ENCODE data around the genes CD48 and CD244.

GRCh38 chr1:160191689-160192159, 1.3 kb downstream of the CASQ1 start:
- PRO-cap, 2 experiments, result no peak in any of the 2 experiments
- RAMPAGE, long total RNA, 5 experiments, result no peak in any of the 5 experiments

DNA sequence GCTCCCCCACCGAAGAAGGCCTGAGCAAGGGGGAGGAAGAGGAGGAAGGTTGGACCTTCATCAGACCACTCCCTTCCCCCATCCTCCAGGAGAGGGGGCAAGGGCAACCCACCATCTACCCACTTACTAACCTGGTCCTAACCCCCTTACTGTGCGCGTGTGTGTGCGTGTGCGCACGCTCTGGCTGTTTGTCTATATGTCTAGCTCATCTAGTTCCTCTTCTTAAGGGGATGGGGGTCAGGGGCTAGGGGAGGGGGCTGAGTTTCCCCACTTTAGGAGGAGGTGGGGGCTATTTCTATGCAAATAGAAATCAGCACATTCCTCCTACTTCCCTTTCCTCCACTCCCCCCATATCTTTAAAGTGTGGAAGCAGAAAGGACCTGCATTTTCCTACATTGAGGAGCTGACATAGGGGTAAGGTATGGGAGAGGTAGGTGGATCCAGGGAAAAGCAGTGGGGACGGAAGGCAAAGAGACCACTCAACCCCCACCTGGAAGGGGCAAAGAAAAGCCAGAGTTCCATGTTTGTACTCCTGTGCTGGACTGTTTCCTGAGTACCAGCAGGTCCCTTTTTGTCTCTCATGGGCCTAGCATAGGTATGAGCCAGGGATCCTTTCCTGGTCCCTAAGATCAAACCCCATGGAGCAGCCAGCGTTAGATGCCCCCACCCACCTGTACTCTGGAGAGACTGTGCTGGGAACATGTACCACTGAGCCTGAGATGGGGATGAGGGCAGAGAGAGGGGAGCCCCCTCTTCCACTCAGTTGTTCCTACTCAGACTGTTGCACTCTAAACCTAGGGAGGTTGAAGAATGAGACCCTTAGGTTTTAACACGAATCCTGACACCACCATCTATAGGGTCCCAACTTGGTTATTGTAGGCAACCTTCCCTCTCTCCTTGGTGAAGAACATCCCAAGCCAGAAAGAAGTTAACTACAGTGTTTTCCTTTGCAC, 8.6 kb downstream of the PEA15 start:
- PRO-cap, 2 experiments, result no peak in any of the 2 experiments
- RAMPAGE, long total RNA, 5 experiments, result no peak in any of the 5 experiments

DNA sequence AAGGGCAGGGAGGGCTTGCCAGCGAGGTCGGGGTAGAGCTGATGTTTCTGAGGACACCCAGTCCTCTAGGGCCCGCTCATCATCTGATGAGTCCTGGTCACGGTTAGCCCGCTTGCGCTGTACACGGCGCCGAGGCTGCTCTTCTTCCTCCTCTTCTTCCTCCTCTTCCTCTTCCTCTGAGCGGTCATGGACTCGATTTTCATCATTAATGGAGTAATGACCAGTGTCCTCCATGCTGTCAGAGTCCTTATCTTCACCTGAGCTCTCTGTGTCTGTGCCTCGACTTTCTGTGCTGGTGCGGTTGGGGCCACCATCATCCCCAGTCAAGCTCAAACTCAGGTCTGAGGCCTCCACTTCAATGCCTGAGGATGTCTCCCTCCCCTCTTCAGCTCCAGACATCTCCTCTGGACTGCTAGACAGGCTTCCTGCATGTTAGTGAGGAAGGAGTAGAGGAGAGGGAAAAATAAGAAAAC, 22.4 kb downstream of the DCAF8 start:
- PRO-cap, 2 experiments, result no peak in any of the 2 experiments
- RAMPAGE, long total RNA, 5 experiments, result no peak in any of the 5 experiments

DNA sequence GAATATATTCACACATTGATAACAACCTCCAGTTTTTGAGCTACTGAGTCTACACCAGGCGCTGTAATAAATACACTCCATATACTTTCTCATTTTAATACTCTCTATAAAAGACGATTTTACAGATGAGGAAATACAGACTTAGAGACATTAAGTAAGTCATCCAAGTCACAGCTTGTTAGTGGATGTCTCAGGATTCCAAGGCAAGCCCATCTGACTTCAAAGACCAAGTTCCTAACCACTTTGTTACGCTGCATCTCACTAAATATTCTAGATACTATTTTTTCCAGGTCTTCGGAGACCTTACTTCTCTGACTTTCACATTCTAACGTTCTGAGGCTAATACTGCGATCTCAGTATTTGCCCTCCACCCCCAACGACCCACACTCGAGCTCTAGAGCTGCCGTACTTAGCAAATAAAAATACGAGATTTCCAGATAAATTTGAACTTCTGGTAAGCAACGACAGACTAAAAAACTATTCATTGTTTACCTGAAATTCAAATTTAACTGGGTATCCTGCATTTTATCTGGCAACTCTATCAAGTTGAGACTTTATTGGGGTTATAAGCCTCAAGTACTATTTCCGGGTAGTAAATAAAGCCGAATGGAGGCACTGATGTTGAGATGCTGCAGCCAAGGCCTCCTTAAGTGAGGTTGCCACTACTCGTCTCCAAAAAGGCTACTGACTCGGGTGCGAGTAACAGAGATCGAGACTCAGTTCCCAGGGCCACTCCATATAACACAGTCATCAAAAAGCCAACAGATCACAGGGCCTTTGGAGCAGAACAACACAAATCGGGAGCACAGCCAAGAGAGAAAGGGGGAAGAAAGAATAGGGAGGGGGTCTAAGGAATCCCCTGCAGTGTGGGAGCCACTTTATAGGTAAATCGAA, 759 bp downstream of the COPA start:
- PRO-cap, 2 experiments, result no peak in any of the 2 experiments
- RAMPAGE, long total RNA, 5 experiments, result no peak in any of the 5 experiments

GRCh38 chr1:160540113-160540620, 17.1 kb upstream of the SLAMF6 start:
- PRO-cap, 2 experiments, result no peak in any of the 2 experiments
- RAMPAGE, long total RNA, 5 experiments, result no peak in any of the 5 experiments

DNA sequence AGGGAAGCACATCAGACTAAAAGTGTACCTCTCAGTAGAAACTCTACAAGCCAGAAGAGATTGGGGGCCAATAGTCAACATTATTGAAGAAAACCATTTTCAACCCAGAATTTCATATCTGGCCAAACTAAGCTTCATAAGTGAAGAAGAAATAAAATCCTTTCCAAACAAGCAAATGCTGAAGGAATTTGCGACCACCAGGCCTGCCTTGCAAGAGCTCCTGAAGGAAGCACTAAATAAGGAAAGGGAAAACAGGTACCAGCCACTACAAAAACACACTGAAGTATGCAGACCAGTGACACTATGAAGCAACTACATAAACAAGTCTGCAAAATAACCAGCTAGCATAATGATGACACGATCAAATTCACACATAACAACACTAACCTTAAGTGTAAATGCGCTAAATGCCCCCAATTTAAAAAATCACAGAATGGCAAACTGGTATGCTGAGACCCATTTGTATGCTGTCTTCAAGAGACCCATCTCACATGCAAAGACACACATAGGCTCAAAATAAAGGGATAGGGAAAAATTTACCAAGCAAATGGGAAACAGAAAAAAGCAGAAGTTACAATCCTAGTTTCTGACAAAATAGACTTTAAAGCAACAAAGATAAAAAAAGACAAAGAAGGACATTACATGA, 19.9 kb downstream of the CD84 start:
- PRO-cap, 2 experiments, result no peak in any of the 2 experiments
- RAMPAGE, long total RNA, 5 experiments, result no peak in any of the 5 experiments

DNA sequence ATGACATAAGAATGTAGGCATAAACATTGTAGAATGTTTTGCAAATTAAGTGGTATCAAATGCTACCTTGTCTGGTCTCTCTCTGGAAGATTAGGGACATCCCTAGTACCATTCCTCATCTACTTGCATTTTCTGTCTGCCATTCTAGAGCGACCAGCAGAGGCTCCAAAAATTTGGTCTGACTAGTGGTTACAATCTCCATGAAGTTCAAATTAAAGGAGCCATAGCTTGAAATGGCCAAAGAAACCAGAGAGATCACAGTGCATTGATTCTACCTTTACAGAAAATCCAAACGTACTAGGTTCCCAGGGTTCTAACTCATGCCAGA, 1.1 kb downstream of the CD84 start:
- PRO-cap, 2 experiments, result no peak in any of the 2 experiments
- RAMPAGE, long total RNA, 5 experiments, result no peak in any of the 5 experiments

DNA sequence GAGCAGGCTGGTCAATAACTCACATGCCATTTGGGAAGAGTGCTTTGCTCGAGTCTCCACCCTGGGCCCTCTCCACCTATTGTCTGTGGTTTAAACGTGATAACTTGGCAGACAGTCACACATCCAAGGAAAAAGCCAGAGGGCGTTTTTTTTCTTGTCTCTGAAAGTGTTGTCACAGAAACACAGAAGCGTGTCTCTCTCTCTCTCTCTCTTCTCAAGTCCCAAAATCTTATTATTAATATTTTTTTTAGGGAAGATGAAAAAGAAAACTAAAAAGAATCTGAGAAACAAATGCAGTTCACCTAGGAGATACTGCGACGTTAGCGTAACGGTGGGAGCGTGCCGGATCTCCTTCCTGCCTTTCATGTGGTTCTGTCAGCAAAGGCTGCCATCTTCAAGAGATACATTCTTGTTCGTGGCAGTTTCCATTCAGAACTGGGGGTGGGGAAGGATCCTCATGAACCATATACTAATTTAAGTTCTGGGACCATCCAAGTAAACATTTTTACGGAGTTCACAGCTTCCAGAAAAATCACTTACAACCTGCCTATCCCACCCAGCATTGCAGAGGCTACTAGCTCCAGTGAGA, 17.6 kb downstream of the SLAMF1 start:
- PRO-cap, 2 experiments, result no peak in any of the 2 experiments
- RAMPAGE, long total RNA, 5 experiments, result no peak in any of the 5 experiments

GRCh38 chr1:160711347-160712409, at the start of gene CD48:
TSS of gene CD48 (minus strand) at chr1:160711822.
- PRO-cap, 2 experiments, result no peak in any of the 2 experiments
- RAMPAGE, long total RNA, 5 experiments, result start-site peak on the minus strand in 3 of 5 experiments, at chr1:160711783-160711831 at its widest, 16 to 545 reads per replicate

GRCh38 chr1:160767629-160768301, 28.2 kb upstream of the LY9 start:
- PRO-cap, 2 experiments, result no peak in any of the 2 experiments
- RAMPAGE, long total RNA, 5 experiments, result no peak in any of the 5 experiments

DNA sequence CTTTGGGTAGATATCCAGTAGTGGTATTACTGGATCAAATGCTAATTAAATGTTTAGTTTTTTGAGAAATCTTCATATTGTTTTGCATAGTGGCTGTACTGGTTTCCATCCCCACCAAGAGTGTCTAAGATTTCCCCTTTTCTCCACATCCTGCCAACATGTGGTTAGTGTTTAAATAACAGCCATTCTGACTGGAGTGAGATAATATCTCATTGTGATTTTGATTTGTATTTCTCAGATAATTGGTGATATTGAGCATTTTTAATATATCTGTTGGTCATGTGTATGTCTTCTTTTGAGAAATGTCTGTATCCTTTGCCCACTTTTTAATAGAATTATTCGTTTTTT, 5.1 kb downstream of the LY9 start:
- PRO-cap, 2 experiments, result no peak in any of the 2 experiments
- RAMPAGE, long total RNA, 5 experiments, result no peak in any of the 5 experiments

- PRO-cap, 2 experiments, result no peak in any of the 2 experiments
- RAMPAGE, long total RNA, 5 experiments, result no peak in any of the 5 experiments
Measured at GRCh38 chr1:160862592-160863333, at the start of gene CD244. TSS of gene CD244 (minus strand) at chr1:160862887.

GRCh38 chr1:160913243-160913984, 28.4 kb upstream of the ITLN1 start:
- PRO-cap, 2 experiments, result peak in 1 of 2 experiments; most common plus-strand start chr1:160913427 (in 1)
- RAMPAGE, long total RNA, 5 experiments, result no peak in any of the 5 experiments

GRCh38 chr1:160950406-160951216, 4.0 kb downstream of the ITLN2 start:
- PRO-cap, 2 experiments, result no peak in any of the 2 experiments
- RAMPAGE, long total RNA, 5 experiments, result no peak in any of the 5 experiments

- PRO-cap, 2 experiments, result peak in 1 of 2 experiments; most common plus-strand start chr1:161019844 (in 1)
- RAMPAGE, long total RNA, 5 experiments, result no peak in any of the 5 experiments
Measured at GRCh38 chr1:161019518-161019989, 1.4 kb downstream of the F11R start.

- PRO-cap, 2 experiments, result peak in 1 of 2 experiments; most common minus-strand start chr1:161022141 (in 1)
- RAMPAGE, long total RNA, 5 experiments, result no peak in any of the 5 experiments
Measured at GRCh38 chr1:161022032-161022454, 1.1 kb upstream of the F11R start.

DNA sequence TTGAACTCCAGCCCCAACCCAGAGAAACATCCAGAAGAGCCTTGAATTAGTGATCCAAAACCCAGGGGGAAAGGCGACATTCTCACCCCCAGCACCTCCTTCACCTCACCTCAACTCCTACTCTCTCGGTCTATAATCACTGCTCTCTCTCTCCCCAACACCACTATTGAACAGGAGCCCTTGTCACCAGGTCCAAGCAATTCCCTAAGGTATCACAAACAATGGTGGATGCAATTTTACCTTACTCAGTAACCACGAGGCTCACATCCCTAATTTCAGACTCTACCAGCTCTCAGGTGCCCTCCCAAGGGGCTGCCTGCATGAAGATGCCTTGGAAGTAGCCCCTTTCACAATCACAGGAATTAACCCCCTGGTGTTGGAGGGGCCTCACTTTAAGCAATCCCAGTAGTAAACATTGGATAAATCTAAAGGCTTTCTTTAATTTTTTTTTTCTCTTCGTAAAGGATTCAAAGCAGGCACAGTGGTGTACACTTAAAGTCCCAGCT, 1.6 kb upstream of the ARHGAP30 start:
- PRO-cap, 2 experiments, result no peak in any of the 2 experiments
- RAMPAGE, long total RNA, 5 experiments, result no peak in any of the 5 experiments

DNA sequence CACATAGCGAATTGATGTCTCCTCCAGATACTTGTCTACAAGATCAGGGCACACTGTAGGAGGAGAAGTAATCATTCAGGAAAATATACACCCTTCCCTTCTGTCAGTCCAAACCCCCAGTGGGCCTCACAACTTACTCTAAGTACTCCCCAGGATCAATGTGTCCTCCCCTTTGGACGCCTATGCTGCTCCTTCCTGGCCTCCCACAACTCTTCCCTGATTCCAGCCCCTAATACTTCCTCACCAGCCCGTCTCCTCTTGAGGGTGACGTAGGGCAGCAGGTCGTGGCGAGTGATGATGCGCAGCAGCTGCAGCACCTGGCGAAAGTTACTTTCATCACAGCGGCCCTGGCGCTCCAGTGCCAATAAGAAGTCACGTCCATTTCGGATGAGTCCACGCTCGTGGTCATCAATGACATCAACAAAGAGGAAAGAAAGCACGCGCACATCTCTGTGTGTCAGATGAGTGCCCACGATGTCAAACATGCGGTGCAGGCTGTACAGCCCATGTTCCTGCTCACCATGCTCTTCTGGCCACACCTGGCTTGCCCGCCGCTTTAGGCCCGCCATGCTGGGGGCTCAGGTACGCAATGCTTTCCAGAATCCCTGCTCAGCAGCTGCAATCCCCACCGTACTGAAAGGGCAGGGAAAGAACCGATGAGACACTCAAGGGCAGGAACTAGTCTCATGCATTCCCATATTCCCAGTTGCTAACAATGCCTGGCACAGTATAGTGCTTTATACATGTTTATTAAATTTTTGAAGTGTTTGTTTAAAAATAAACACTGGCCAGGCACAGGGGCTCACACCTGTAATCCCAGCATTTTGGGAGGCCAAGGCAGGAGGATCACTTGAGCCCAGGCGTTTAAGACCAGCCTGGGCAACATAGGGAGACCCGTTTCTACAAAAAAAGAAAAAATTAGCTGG, 6.3 kb downstream of the NIT1 start:
- PRO-cap, 2 experiments, result no peak in any of the 2 experiments
- RAMPAGE, long total RNA, 5 experiments, result no peak in any of the 5 experiments

DNA sequence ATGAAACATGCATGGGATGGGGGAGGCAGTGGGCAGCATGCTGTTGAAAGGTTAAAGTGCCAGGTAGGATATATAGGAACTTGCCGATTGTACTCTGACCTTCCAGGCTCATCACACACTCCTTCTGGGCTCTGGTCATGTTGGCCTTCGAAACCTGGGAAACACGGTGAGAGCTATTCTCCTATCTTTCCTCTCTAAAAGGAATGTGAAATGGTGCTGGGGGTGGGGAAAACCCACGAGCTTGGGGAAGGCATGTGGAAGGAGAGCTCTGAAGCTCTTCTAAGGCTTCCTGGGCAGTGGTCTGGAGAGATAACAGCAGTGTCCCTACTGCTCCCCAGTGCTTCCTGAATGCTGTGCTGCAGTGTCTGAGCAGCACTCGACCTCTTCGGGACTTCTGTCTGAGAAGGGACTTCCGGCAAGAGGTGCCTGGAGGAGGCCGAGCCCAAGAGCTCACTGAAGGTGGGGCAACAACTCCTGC, 2.7 kb downstream of the USP21 start:
- PRO-cap, 2 experiments, result no peak in any of the 2 experiments
- RAMPAGE, long total RNA, 5 experiments, result no peak in any of the 5 experiments

DNA sequence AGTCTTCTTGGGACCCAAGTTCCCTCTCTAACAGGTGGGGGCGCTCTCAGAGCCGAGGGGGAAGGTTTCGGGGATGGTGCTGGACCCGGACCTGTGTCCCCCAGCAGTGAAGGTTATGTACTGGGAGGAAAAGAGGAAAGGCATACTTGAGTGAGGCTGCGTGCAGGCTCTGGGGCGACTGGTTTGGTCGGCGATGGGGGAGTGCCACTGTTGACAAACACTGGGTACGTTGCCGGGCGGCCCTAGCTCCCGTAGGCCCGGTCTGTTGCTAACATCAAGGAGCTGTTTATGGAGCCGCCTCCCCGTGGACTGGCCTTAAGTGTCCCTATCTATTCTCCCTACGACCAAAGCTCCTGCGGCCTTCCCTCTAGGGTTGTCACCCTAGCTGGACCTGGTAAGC, 446 bp upstream of the PPOX start:
- PRO-cap, 2 experiments, result peak in 2 of 2 experiments; most common plus-strand start position 347 of the sequence (in 1); most common minus-strand start position 185 of the sequence (in 2)
- RAMPAGE, long total RNA, 5 experiments, result no peak in any of the 5 experiments

Measured in thyroid gland (tissue), 7 donors.